Peyer's patch (tissue), 4 donors: ENCODE measurements around the gene CADM2.

DNA sequence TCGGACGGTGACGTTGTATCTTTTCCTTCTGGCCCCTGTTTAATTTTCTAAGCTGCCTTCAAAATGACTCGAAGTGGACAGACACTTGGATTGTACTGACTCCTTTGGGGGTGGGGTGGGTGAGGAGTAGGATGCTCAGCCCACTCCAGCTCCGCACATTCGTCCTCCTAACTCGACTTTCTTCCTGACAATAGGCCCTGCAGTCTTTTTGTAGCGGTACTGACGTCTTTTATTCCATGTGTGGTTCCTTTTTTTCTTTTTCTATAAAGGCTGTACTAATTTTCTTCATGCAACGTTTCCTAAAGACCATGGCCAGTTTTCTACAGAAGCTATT, 1.5 kb downstream of the GPR27 start:
- PRO-cap = no peak
- RAMPAGE, long total RNA, 4 experiments = no peak in any of the 4 experiments

DNA sequence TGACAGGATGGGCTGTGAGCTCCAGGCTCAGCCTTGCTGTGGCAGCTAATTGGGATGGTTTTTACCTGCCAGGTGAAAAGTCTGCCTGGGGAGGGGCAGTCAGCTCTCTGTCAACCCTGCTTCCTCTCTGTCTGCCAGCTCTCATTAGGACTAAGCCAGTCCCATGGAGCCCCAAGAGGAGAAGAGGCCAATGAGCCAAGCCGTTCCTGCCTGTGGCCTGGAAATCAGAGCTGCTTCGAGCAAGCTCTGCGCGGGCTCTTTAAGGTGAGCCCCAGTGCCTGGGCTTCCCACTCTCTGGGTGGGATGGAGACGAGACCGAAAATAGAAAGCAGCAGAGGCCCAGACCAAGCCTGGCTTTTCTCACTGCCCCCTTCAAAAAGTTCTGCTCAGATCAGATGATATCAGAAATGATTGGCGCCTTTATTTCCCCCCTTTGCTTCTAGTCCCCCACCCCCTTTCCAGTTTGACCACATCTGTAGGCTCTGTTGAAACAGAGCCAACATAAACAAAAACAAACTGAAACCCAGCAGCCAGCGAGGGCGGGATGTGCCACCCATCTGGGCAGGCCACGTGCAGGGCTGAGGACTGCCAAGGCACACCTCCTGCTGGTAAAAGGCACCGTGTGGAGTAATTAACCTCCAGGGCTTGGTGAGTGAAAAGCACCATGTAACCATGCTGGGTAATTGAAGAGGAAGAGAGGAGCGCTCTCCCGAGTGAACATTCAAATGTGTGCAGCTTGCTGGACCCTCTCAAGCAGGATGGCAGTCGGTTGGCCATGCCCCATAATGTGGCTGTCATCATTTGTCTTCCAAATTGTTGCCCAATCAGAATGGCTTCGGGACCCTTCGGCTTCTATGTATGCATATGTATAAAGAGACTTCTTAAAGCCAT, 471.0 kb upstream of the PROK2 start:
- PRO-cap = no peak
- RAMPAGE, long total RNA, 4 experiments = no peak in any of the 4 experiments

GRCh38 chr3:72447371-72448147, 400.7 kb downstream of the SHQ1 start:
- PRO-cap = no peak
- RAMPAGE, long total RNA, 4 experiments = no peak in any of the 4 experiments

GRCh38 chr3:72722717-72723419, 125.4 kb downstream of the SHQ1 start:
- PRO-cap = no peak
- RAMPAGE, long total RNA, 4 experiments = no peak in any of the 4 experiments

DNA sequence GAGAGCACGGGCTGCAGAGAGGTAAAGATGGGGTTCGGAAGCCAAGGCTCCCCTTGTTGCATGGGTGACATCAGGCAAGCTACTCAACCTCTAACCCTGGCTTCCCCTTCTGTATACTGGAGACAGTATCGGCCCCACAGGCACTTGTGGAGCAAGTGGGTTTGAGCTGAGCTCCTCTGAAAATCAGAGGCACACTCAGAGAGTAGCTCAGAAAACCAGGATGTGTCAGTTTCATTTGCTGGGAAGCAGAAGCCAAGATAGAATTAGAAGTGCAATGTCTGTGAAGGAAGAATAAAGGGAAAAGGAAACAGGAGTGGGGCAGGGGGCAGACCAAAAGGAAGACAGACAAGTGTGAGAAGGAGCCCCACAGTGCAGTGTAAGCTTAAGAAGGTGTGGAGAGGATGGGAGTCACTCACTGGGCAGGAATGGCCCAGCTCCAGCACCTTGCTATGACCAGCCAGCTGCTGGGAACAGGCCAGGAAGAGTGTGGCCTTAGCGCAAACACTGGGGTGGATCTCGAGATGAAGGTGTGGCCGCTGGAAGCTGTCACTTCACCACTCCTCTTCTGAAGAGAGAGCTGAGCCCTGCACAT, 108.7 kb downstream of the SHQ1 start:
- PRO-cap = no peak
- RAMPAGE, long total RNA, 4 experiments = no peak in any of the 4 experiments

DNA sequence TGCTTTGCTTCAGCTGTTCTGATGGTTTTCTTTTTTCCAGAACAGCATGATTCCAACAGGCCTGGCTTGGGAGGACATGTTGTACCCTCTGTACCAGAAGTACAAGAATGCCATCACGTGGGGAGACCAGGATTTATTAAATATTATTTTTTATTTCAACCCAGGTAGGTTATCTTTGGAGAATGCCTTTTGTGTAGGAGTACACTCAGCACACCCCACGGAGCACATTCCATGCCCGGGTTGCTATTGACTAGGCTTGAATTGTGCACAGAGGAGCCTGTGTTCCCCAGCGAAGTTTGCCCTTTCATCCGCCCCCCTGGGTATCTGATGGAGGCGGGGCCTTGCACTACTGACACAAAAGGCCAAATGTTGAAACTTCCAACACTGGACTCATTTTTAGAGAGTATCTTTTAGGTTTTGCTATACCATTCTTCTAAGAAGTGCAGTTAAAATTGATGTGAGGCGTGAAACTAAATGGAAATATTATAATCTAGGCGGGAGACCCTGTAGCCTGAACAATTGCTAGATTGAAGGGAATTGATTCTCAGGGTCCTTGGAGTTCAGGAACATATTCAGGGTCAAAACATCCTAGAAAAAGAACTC, 39.3 kb upstream of the PPP4R2 start:
- PRO-cap = no peak
- RAMPAGE, long total RNA, 4 experiments = no peak in any of the 4 experiments

- PRO-cap = unidirectional peak, minus-strand start at chr3:72967579
- RAMPAGE, long total RNA, 4 experiments = no peak in any of the 4 experiments
Measured at GRCh38 chr3:72967468-72967974, 29.1 kb upstream of the PPP4R2 start.

DNA sequence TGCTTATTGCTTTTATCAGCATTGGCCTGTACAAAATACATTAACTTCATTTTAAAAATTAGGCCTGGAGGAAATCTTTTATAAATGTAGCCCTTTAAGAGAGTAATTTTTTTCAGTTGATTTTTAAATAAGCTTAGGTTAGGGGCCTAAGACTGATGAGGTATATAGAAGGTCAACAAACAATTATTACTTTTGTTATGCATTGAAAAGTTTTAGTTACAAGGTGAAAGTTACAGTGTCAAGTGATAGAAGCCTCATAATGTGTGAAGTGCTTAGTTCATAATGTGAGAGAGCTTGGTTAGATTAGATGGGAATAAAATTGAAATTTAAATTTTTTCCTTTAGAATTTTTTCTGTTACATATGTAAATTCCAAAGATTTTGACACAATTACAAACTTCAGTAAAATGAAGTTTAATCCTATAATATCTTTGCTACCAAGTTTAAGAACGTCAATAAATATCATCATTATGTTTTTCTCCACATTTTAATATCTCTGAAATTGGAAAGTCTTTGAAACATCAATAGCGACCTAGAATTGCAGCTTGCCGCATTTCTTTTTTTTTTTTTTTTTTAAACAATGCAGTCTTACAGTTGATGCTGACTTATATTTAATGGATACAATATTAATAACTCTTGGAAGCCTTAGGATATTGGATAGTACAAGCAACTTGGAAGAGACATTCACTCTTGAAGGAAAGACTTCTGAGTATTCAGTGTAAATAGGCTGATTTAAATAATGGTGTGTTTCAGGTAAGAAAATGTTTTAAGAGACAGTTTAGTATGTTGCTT, 25.8 kb downstream of the PPP4R2 start:
- PRO-cap = no peak
- RAMPAGE, long total RNA, 4 experiments = no peak in any of the 4 experiments

GRCh38 chr3:73110900-73111373, 49.5 kb downstream of the EBLN2 start:
- PRO-cap = no peak
- RAMPAGE, long total RNA, 4 experiments = no peak in any of the 4 experiments

GRCh38 chr3:73618384-73618987, 6.3 kb downstream of the PDZRN3 start:
- PRO-cap = no peak
- RAMPAGE, long total RNA, 4 experiments = no peak in any of the 4 experiments

GRCh38 chr3:73624012-73624853, 508 bp downstream of the PDZRN3 start:
- PRO-cap = unidirectional peak, minus-strand start at chr3:73624243
- RAMPAGE, long total RNA, 4 experiments = no peak in any of the 4 experiments

GRCh38 chr3:73658719-73659466, 34.2 kb upstream of the PDZRN3 start:
- PRO-cap = no peak
- RAMPAGE, long total RNA, 4 experiments = no peak in any of the 4 experiments

- PRO-cap = bidirectional peak, plus-strand start at chr3:73767140, minus-strand start at chr3:73766883
- RAMPAGE, long total RNA, 4 experiments = no peak in any of the 4 experiments
Measured at GRCh38 chr3:73766559-73767445, 142.1 kb upstream of the PDZRN3 start.

DNA sequence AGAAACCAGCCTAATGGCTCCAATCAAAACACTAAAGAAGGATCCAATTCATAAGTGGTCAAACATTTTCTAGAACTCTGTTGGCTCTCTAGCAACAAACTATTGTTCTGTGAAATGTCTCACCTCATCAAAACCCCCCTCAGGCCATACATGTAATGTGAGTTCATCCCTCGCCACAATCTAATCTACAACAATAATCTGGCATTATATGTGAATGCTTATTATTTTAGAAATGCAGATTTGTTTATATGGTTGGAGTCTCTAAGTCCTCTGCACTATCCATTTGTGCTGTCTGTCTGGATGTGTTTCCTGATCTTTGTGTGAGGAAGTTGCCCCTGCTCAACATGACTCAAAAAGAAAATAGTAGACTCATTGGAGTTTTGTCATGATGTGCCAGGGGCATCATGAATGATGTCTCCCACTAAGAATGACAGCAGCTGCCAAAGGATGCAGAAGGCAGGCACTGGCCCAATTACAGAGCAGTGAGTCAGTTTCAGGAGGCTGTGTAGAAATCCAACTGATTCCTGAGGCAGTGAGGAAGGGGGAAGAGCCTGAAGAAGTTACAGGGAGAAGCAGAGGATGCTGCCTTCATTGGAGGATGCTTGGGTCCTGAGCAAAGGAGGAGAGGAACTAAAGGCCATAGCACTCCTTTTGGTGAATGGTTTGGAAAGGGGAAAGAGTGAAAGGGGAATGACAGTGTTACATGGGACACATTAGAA, 161.7 kb upstream of the PDZRN3 start:
- PRO-cap = no peak
- RAMPAGE, long total RNA, 4 experiments = no peak in any of the 4 experiments

DNA sequence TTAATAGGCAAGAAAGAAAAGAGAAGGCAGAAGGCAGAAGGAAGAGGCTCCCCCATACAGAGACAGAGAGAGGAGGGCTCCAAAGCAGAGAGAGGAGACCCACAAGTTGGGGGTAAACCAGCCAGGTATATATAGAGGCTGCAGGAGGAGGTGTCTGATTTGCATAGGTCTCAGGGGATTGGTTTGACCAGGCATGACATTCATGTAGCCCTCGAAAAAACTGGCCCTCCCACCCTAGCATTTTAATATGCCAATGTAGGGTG, 1028.2 kb downstream of the ROBO2 start:
- PRO-cap = no peak
- RAMPAGE, long total RNA, 4 experiments = no peak in any of the 4 experiments

DNA sequence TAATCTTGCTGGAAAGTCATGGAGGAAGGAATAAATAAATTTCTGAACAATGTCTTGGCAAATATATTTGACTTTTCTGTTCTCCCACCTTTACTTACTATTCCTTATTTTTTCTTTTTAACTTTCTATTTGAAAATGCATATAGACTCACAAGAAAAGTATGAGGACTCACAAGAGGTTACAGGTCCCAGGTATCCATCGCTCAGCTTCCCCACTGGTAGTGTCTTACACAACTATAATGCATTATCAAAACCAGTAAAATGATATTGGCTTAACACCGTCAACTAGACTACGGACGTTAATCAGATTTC, 415.7 kb downstream of the ROBO1 start:
- PRO-cap = no peak
- RAMPAGE, long total RNA, 4 experiments = no peak in any of the 4 experiments

DNA sequence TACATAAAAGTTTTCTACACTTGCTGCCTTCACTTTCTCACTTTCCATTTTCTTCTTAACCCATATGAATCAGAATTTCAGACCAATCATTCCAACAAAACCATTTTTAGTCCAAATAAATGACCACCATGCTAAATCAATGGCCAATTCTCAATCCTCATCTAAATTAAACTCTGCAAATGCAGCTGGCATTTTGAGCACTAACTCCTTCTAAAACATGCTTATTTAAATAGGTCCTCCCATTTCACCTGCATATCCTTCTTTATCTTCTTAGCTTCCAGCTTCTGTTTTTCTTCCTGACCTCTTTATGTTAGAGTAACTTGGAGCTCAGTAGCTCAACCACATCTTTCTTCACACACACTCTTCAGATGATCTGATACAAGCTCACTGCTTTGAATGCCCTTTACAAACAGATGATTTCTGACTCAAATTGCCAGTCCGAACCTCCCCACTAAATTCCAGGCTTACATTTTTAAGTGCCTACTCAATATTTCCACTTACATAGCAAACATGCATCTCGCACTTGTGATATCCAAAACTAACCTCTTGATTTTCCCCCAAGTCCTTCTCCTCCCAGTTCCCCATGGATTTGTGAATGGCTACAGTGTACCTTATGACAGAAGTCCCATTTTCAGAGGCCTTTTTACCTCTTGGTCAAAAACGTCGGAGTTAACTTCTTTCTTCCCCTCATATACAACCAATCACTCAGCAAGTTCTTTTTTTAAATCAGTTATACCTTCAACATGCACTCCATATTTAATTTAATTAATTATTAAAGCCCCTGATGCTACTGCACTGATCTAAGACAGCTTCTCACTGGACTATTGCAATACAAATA, 139.1 kb downstream of the GBE1 start:
- PRO-cap = no peak
- RAMPAGE, long total RNA, 4 experiments = no peak in any of the 4 experiments

DNA sequence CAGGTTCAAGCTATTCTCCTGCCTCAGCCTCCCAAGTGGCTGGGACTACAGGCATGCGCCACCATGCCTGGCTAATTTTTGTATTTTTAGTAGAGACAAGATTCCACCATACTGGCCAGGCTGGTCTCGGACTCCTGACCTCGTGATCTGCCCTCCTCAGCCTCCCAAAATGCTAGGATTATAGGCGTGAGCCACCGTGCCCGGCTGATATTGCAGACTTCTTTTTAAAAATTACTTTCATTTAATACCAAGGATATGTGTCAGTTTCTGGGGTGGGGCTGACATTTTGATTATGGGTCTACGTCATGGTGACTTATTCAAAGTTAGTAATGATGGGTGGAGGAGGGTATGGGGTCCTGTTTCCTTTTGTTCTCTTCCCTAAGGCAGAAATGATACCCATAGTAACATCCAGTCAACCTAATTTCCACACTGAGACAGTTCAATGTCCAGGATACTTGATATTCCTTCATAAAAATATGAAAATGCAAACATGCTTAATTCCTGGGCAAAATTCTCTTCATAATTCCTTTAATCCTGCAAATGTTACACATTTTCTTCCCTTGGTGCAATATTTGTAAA, 34.7 kb downstream of the GBE1 start:
- PRO-cap = no peak
- RAMPAGE, long total RNA, 4 experiments = no peak in any of the 4 experiments

DNA sequence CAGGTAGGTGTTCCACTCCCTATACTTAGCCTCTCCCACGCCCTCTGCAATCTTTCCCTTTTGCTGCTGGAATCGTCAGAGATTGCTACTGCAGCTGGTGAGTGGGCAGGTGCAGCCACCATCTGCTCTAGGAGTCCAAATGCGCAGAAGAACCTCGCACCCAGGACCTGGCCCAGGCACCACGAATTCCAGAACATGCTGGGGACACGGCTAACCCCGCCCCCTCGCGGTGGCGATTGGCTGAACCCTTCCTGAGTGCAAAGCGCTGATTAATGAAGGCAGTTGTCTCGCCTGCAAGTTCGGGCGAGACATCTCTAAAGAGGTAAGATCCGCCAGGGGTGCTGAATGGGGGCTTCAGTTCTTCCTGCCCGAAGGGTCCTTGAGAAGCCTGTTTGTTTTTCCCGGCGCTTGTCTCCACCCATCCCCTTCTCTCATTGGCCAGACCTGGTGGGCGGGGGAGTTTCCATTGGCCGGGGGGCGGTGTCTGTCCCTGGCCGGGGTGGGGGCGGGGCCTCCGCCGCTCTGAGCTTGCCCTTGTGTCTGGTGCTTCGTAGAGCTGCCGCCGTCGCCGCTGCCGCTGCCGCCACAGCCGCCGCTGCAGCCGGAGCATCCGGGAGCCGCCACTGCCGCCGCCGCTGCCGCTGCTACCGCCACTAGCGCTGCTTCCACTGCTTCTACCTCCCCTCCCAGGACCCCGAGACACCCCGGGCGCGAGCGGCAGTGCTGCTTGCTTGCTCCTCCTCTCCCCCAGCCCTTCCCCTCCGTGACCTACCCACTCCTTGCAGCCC, at the start of gene CADM2:
CADM2 (plus strand) TSS at position 551 of the 788 bp plus-strand sequence.
- PRO-cap = unidirectional peak, plus-strand start at position 553 of the sequence
- RAMPAGE, long total RNA, 4 experiments = no peak in any of the 4 experiments

GRCh38 chr3:87088917-87090141, 98.4 kb upstream of the VGLL3 start:
- PRO-cap = bidirectional peak, plus-strand start at chr3:87089905, minus-strand start at chr3:87089702
- RAMPAGE, long total RNA, 4 experiments = no peak in any of the 4 experiments